ENCODE results near the genes SPARCL1 and MEPE.

- RRBS: no CpG with 5 or more reads among the region's 13 CpGs
These were observed 93.3 kb upstream of the MAPK10 start for GRCh38 chr4:86452870-86453913.

GRCh38 chr4:86593689-86594264 lies 338 bp upstream of the PTPN13 start:
- RRBS: no CpG with 5 or more reads among the region's 25 CpGs

DNA sequence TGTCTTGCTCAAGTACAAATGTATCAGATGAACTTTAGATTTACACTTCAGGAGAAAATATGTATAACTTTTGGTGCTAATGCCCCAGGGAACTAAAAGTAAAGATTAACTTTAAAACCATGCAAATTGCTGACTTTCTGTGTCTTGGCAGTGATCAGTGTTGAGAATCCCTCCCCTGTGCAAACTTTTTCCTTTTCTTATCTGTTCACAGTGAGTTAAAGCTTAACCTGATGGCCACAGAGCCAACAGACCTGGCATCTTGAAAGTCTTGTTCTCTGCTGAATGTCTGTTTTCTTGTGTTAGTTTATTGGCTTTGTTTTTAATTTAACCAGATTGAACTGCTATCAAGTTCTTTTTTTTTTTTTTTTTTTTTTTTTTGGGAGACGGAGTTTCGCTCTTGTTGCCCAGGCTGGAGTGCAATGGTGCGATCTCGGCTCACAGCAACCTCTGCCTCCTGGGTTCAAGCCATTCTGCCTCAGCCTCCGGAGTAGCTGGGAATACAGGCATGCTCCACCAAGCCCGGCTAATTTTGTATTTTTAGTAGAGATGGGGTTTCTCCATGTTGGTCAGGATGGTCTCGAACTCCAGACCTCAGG lies 78.0 kb downstream of the AFF1 start:
- RRBS: no CpG with 5 or more reads among the region's 7 CpGs

DNA sequence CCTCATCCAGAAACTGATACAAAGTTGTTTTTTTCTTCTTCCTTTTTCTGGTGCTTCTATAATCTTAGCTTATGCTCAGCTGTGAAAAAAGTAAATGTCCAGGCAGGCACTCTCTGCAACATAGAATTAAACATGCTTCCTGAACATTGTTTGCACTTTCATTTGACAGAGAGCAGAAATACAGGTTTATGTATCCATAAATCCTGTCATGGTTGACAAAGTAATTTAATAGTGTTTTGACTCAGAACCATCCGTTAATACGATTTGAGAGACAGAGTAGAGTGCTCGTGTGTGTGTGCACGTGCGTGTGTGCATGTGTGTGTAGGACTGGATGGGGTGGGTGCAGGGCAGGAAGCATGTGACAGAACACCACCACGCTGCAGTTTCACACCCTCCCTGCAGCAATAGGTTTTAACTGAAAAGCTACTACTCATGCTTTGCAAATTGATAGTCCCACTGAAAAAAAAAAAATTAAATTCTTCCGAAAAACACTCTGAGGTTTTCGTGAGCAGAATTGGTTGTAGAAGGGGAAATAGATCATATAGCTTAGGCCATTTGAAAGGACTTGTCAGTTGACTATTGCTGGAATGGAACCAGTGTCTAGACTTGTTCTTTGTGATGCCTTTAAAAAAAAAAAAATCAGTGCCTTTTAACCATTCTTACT lies 139.0 kb downstream of the AFF1 start:
- RRBS: no CpG with 5 or more reads among the region's 8 CpGs

DNA sequence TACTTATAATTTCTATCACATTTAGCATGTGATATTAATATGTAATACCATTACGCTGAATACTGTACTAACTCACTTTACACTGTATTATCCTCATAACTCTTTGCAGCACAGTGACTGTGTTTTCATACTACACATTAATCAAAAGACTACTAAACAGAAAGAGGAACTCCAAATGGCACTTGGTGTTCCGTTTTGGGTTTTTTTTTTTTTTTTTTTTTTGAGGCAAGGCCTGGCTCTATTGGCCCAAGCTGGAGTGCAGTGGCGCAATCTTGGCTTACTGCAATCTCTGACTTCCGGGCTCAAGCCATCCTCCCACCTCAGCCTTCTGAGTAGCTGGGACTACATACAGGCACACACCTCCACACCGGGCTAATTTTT lies 10.8 kb downstream of the KLHL8 start:
- RRBS: 96% methylated on average over 1 of the region's 5 CpGs

- RRBS: no CpG with 5 or more reads among the region's 7 CpGs
These were observed 764 bp downstream of the HSD17B13 start for GRCh38 chr4:87321765-87322471.

- RRBS: no CpG with 5 or more reads among the region's 4 CpGs
These were observed 3.7 kb downstream of the HSD17B11 start for GRCh38 chr4:87387098-87387781.

DNA sequence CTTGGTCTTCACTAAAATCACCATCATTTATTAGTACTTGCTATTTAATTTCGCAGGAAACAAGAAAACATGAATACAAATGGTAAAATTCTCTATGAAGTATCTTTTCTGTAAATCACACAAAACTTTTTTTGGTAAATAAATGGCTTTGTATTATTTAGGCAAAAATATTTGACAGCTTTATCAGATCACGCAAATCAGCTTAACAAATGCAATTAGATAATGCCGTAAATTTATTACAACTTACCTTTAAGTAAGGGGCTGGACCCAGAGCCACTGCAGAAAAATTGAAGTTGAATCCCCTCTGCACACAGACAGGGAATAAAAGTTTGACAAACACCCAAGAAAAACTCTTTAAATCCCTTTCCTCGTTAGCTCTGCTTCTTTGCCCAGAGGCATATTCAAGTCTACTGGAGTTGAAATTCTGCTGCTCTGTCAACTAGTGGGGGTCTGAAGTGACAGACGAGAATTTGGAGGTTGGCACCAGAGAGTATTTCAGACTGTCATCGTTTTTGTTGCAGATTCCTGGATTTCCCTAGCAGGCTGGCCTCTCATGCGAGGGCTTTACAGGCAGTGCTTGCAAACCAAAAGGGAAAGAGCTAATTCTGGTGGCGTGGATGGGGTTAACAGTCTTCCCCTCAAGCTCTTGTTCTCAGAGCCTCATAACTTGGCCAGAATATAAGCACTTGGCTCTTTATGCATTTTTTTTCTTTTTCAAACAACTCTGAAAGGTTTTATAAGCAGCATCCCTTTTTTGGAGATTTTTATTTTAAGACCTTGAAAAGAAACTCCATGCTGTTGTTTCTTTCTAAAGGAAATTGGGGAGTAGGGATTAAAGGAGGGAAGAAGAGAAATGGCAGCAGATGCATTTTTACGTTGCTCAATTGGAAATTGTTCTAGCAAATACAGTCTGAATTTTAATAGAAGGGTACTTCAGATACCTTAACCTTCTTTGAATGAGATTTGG lies at the start of gene SPARCL1:
Gene SPARCL1, minus strand, starts transcription at position 579 of the 967 bp plus-strand sequence.
- RRBS: no CpG with 5 or more reads among the region's 9 CpGs

- RRBS: no CpG with 5 or more reads among the region's 8 CpGs
These were observed 27.6 kb downstream of the DMP1 start for GRCh38 chr4:87677551-87678141.

DNA sequence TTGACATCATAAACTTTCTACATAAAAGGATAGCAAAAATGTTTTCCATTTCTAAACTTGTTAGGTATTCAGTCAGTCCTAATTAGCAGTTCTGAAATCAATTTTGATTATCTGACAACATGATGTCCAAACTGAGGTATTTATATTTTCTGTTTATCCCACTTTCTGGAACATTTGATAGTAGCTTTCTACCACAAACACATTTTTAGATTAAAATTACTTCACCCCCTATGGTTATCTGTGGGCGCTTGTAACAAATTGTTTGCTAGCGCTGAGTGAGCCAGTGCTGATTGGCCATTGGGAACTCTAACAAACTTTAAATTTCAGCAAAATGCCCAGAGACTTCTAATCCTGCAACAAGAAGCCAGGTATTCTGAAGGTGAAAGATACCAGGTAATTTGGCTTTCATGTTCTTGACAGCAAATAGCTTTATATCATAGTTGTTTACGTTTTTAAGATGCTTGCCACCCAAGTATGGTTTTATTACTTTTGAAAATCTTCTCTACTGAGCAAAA lies at the start of gene MEPE:
Gene MEPE, plus strand, starts transcription at position 348 of the 515 bp plus-strand sequence.
- RRBS: no CpG with 5 or more reads among the region's 3 CpGs

GRCh38 chr4:87865168-87865874 lies 32.6 kb downstream of the MEPE start:
- RRBS: no CpG with 5 or more reads among the region's 5 CpGs

- RRBS: no CpG with 5 or more reads among the region's 13 CpGs
These were observed 6.8 kb downstream of the SPP1 start for GRCh38 chr4:87982236-87982884.

GRCh38 chr4:88195867-88196356 lies 37.5 kb upstream of the ABCG2 start:
- RRBS: no CpG with 5 or more reads among the region's 6 CpGs

GRCh38 chr4:88777616-88778526 lies 80.2 kb upstream of the NAP1L5 start:
- RRBS: no CpG with 5 or more reads among the region's 5 CpGs

- RRBS: no CpG with 5 or more reads among the region's 1 CpG
These were observed 94.8 kb upstream of the NAP1L5 start for GRCh38 chr4:88792297-88793037.

DNA sequence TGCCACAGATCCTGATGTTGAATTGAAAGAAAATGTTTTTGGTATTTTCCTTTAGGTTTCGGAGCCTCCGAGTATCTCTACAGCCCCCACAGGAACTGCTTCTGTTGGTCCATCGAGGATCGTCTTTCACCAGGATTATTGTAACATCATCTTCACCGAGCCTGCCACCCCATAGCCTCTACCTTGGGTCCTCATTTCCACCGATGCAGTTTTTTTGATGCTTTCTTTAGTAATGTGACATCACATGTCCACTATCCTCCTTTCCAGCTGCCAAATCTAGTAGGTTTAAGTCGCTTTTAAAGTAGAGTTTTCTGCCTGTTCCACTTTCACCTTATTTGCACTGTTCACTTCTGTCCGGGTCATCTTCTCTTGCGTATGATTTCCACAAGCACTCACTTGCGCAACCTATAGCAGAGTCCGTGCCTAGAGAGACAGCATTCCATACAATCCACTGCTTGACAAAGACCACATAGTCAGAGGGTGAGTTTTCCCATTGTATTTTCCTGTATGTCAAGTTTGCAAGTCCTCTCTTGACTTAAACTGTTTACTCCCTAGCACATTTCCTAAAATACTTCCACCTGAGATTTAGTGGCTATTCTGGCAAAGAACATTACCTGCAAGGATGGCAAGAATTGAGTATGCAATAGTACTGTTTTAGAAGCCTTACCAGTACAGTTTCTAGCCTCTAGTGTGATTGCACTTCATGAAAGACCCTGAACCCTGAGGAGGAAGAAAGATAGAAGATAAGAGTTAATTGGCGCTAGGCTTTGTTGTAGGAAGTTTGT lies 871 bp downstream of the TIGD2 start:
- RRBS: no CpG with 5 or more reads among the region's 12 CpGs

- RRBS: no CpG with 5 or more reads among the region's 5 CpGs
These were observed 27.9 kb downstream of the GPRIN3 start for GRCh38 chr4:89279601-89280147.

- RRBS: no CpG with 5 or more reads among the region's 18 CpGs
These were observed 195.8 kb downstream of the SNCA start for GRCh38 chr4:89641035-89641632.

DNA sequence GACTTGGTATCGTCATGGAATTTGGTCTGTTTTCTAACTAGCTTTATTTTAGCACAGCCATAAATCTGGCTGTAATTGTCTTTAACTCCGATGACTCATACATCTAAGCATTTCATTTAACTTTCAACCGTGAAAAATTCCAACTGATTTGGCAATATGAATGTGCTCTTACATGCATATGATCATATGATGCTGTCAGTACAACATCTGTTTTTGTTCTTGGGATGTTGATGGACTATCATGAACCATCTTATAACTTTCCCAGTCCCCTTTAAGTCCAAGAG lies 83.2 kb downstream of the SNCA start:
- RRBS: no CpG with 5 or more reads among the region's 3 CpGs